Pericardium (tissue), 1 donor: Measurements from ENCODE around the genes H4C12, H2AC16, H3C11, ZKSCAN8, ZKSCAN3 and GPX5.

DNA sequence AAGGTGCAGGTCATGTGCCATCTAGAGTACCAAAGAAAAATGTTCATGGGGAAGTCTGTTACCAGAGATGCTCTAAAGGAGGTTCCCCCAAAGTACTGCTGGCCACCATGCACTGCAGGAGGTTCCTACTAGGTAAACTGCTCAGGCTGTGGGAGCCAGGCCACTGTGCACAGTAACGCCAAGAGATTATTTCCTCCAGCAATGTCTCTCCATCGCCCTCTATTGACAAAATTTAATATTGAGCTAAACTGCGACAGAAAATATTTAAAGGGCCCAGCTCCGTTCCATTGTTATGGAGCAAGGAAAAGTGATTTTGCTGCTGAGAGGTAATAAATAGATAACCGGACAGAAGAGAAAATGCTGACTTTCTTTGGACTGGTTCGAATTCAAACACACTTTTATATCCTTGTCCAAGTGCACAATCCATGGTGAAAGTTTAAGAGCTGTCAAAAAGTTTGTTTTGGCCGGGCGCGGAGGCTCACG lies 55.5 kb downstream of the H2BC13 start:
- RRBS = no CpG with 5 or more reads among the region's 10 CpGs

DNA sequence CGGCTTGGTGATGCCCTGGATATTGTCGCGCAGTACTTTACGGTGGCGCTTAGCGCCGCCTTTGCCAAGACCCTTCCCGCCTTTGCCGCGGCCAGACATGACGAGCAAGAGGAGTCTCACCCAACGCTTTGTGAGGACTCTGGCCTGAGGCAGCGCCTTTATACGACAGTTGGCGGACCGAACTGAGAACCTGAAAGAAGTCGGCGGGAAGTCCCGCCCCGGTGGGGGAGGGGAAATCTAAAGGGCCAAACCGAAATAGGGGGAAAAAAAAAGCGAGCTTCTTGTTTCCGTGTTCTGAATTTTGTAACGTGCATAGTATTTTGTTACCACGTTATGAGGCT lies at the start of gene H4C12:
Gene H4C12 (minus strand): TSS at position 132 of the 341 bp plus-strand sequence.
- RRBS = no CpG with 5 or more reads among the region's 25 CpGs

- RRBS = no CpG with 5 or more reads among the region's 2 CpGs
These were observed 1.8 kb downstream of the H2AC15 start for GRCh38 chr6:27836491-27836701.

DNA sequence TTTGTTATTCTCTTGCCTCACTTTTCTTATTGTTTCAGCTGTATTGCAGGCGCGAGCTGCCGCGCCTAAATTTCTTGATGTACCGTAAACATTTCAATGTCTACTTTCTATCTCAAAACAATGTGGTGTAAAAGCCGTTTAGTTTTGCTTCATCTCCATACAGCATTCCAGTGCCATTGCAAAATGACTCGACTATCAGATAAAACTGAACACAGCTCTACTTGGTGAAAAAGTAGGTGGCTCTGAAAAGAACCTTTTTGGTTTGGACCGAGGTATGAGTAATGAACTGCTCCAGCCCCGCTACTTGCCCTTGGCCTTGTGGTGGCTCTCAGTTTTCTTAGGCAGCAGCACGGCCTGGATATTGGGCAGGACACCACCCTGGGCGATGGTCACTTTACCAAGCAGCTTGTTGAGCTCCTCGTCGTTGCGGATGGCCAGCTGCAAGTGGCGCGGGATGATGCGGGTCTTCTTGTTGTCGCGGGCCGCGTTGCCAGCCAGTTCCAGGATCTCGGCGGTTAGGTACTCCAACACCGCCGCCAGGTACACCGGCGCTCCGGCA lies 449 bp downstream of the H2AC15 start:
- RRBS = no CpG with 5 or more reads among the region's 28 CpGs

DNA sequence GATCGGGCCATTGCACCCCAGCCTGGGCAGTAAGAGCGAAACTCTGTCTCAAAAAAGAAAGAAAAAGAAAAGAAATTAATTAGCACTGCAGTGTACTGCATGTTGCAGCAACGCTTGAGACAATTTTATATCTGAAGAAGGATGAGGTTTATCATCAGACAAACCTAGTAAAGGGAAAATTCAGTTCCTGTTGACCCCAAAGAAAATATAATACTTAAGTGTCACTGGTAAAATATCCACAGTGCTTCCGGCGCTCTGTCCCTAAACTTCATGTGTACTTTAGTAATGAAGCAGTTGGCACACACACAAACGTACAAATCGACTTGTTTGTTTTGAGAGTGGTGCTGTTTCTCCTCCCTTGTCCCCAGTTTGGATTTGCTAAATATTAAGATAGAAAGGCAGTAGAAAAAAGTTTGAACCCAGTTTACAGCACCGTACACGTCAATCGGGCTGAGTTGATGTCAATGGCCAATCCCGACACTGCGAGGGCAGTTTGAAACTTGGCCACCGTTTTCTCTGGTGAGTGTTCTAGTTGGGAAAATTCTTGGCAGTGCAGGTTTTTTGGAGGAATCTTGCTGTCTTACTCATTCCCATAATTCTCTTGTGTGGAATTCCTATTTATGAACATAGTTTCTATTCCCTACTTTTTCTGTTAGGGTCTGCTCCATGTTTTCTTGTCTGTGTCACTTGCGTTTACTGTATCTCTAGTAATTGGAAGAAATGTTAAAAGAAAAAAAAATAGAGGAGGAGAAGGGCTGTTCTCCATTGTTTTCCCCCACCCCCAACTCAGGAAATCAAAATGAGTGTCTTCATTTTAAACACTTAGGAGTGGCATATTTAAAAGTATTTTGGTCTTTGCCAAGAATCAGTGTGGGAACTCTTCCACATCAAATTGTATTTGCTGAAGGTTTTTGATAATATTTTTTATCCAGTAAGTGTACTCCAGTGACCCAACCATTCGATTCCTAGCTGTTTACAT lies 1.4 kb downstream of the H2BC15 start:
- RRBS = no CpG with 5 or more reads among the region's 15 CpGs

DNA sequence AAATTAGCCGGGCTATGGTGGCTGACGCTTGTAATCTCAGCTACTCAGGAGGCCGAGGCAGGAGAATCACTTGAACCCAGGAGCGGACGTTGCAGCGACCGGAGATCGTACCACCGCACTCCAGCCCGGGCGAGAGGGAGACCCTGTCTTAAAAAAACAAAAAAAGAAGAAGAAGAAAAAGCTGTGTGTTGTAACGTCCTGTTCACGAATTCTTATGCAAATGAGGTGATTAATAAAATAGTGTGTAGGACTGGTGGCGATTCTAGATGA lies 285 bp upstream of the H2AC16 start:
- RRBS = no CpG with 5 or more reads among the region's 14 CpGs

DNA sequence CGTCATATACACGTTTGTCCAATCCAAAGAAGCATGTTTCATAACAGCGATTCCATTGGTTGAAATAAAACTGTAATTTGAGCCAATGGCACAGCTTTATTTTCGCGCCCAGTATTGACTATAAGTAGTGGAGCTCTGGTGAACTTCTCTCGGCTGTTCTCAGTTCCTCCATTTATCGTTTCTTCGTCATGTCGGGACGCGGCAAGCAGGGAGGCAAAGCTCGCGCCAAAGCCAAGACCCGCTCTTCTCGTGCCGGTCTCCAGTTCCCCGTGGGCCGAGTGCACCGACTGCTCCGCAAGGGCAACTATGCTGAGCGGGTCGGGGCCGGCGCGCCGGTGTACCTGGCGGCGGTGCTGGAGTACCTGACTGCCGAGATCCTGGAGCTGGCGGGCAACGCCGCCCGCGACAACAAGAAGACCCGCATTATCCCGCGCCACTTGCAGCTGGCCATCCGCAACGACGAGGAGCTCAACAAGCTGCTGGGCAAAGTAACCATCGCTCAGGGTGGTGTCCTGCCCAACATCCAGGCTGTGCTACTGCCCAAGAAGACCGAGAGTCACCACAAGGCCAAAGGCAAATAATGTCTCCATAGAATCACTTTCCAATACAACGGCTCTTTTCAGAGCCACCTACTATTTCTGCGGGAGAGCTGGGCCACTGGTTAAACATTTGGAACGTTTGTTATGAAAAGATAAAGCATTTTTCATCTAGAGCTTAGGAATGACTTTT lies at the start of gene H2AC16:
Gene H2AC16 (plus strand): TSS at position 151 of the 729 bp plus-strand sequence.
- RRBS = no CpG with 5 or more reads among the region's 45 CpGs

- RRBS = 2% methylated on average over 1 of the region's 52 CpGs
These were observed at the start of gene H3C11 for GRCh38 chr6:27871709-27872618. TSS of gene H3C11 (minus strand) at chr6:27872346.

GRCh38 chr6:28135407-28135750 lies 6.3 kb upstream of the ZKSCAN8 start:
- RRBS = no CpG with 5 or more reads among the region's 3 CpGs

GRCh38 chr6:28141298-28142631 lies at the start of gene ZKSCAN8:
TSS of gene ZKSCAN8 (plus strand) at chr6:28141883.
- RRBS = 3% methylated on average over 7 of the region's 61 CpGs

DNA sequence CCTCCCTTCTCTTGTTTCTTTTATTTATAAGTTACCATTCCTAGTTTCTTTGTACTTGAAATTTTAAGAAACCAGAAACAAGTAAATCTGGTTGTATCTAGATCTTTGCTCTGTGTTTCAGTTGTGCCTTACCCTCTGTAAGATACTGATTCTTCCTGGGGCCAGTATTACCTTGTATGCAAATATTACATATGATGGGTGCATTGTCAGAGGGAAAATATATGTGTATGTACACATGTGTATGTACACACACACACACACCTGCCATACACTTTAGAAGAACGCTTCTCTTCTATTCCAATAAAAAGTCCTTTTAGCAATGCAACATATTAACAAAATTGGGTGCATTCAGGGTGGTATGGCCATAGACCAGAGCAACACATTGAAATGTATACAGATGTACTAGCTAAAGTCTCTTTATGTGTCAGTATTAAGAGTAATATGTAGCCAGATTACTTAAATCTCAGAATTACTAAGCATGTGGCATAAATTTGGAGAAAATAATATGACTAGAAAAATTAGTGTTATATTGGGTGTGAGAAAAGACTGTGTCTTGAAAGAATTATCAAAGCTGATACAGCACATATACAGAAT lies 14.3 kb downstream of the ZKSCAN8 start:
- RRBS = no CpG with 5 or more reads among the region's 1 CpG

- RRBS = 1% methylated on average over 5 of the region's 18 CpGs
These were observed 517 bp upstream of the ZSCAN31 start for GRCh38 chr6:28336307-28337023.

DNA sequence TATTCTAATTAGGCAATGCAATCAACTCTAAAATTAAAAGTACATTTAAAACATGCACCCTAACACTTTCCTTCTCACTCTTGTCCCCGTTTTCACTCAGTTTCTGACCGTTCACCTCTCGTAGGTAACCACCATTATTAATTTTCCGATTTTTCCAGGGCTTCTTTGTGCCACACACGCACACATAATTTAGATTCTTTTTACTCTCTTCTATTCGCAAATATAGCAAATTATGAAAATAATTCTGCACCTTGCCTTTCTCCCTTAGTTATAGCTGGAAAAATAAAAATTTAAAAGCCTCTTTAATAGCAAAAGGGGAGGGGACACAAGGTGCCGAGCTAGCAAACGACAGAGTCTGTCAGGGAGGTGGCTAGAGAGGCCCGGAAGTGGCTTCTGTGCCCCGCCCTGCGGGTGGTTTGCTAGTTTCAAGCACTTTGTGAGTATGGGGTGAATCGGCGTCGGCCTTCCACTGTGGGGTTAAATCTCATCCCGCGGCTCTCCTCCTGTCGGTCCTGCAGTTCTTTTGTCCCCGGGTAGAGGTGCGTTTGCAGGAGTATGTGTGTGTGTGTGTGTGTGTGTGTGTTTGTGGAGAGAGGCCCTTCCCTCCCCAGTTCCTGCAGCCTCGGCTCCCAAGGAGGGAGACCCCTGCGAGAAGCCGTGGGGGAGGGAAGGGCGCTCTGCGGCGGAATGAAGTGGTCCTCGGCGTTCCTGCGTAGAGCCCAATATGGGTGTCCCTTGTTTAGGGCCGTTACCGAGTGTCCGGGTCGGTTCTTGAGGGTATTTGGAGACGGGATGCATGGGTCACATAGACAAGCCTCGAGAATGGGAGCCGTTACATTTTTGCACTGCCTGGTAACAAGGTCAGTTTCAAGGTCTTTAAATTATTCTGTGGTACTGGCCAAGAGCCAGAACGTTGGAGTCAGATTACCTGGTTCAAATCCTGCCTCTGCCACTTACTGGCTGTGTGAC lies at the start of gene ZKSCAN3:
Gene ZKSCAN3 (plus strand): TSS at position 419 of the 969 bp plus-strand sequence.
- RRBS = no CpG with 5 or more reads among the region's 36 CpGs

GRCh38 chr6:28382028-28382586 lies 17.4 kb downstream of the ZSCAN12 start:
- RRBS = no CpG with 5 or more reads among the region's 3 CpGs

- RRBS = 2% methylated on average over 5 of the region's 32 CpGs
These were observed 16.2 kb downstream of the ZSCAN12 start for GRCh38 chr6:28382992-28384061.

GRCh38 chr6:28394550-28395088 lies 4.9 kb downstream of the ZSCAN12 start:
- RRBS = no CpG with 5 or more reads among the region's 6 CpGs

DNA sequence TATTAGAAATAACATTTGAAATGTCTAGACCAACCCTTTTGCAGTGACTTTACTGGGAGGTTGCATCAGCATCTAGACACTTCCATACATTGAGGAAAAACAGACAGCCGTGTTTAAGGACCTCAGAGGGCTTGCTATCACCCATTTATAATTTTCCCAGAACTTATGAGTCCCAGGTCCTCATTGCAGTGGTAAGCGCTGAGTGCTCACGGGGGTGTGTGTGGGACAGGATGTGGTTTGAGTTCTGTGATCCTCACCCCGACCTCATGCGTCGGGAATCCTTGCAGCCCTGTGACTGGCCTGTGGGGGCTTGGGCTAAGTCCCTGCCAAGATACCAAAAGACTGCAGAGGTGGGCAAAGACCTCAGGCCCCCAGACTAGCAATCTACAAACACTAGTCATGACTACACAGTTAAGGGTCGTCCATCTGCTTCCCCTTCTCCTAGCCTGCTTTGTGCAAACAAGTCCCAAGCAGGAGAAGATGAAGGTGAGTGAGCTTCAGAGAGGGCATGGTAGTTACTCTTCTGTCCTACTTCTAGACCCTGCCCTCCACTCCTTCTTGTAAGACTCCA lies at the start of gene GPX5:
Gene GPX5 (plus strand): TSS at position 267 of the 571 bp plus-strand sequence.
- RRBS = no CpG with 5 or more reads among the region's 7 CpGs

DNA sequence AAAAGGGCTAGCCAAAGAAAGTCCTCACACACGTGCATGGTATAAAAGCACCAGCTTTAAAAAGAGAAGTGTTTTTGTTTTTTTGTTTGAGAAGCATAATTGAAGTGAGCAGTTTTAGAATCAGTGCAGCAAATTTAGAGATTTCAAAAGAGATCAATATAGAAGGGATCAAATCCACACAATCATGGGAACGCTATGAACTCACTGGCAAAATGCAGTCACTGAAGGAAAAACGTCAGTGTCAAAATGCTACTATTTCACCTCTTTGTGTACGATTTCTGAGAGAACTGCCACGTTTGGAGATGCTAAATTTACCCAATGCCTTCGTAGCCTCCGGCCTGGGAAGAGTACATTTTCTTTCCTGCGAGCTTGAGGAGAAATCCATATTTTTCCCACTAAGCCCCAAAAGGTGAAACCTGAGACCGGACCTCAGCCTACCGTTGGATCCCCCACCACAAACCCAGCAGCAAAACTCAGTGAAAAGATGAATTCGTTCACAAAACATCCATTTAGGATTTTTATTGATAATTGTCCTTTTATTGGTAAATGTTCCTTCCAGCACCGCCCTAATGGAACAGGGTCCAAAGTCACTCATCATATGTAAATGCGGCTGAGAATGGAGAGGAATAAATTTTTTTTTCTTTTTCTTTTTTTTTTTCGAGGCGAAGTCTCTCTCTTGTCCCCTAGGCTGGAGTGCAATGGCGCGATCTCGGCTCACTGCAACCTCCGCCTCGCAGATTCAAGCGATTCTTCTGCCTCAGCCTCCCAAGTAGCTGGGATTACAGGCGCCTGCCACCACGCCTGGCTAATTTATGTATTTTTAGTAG lies 70.3 kb upstream of the SCAND3 start:
- RRBS = 4% methylated on average over 3 of the region's 23 CpGs

DNA sequence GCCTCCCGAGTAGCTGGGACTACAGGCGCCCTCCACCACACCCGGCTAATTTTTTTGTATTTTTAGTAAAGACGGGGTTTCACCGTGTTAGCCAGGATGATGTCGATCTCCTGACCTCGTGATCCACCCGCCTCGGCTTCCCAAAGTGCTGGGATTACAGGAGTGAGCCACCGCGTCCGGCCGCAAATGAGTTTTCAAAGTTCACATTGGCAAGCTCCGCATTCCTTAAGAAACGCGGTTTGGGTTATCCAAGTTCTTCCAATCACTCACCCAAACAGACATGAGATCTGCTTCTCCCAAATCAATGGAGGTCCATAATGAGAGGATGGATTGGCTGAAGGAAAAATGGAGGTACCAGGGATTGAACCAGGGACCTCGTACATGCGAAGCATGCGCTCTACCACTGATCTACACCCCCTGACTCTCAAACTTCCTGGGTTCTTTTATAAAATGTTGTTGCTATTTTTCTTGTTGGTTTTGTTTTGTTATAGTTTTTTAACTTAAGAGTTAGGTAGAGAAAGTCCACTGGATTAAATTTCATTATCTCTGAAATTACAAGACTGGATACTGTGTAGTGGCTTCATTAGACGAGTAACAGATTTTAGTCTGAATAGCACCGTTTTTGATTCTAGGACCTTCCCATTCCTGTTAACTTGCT lies 108.6 kb upstream of the SCAND3 start:
- RRBS = no CpG with 5 or more reads among the region's 21 CpGs

GRCh38 chr6:28710151-28710879 lies 123.2 kb upstream of the SCAND3 start:
- RRBS = no CpG with 5 or more reads among the region's 16 CpGs